Brain (tissue), 1 donor: ENCODE results near the gene METTL14.

DNA sequence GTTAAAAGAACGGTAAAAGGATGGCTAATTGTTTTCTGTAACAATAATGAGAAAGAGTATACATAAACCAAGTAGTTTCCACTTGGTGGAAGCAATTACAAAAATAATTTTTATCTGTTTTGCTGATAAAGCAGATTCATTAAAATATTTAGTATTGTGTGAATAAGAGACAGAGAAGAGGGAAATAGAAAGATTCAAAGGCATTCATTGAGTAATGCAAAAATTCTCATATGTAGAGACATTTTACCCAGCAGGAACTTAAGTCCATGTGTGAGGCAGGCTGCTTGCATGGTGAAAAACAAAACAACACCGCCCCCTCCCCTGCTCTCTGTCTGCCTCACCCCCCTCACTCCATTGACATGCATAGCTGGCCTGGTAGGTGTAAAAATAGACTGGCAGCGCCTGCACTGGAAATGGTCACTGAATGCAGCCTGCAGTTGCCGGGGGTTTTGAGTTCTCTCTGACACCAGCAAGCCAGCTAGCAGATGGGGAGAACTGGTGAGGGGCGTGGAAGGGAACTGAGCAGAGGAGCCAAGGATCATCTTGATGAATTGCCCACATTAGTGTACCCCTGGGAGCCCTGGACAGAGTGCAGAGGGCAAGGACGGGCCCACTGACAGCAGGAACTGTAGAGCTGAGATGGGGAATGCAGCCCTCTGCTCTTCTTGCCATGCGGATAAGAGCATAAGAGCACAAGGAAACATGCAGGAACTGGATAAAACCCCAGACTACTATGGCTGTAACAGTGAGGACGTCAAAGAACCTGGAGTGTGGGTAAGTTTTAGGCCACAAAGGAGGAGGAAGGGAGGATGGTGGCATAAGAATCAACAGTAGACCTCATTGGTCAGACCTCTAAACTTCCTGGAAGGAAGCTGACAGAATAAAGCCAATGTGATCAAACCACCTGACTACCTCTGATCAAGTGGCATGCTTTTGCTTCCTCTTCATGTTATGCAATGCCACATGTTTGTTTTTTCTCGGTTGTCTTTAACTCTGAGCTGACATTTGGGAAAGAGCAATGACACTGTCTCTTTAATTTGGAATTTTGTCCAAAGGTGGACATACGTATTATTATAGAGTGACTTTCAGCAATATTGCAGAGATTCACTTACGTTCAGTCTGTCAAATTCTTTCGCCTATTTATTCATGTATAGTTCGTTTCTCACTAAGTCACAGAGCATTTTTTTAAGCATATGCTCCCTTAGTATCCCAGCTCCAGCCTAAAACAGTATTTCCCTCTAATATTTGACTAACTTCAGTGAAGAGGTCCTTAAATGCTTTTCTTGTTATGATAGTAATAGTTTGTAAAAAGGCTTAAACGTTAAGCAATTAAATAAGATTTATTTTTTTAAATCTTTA, 96.3 kb downstream of the ANK2 start:
- RRBS = no CpG with 5 or more reads among the region's 14 CpGs

GRCh38 chr4:113146656-113147444, 97.4 kb downstream of the ANK2 start:
- RRBS = no CpG with 5 or more reads among the region's 10 CpGs

DNA sequence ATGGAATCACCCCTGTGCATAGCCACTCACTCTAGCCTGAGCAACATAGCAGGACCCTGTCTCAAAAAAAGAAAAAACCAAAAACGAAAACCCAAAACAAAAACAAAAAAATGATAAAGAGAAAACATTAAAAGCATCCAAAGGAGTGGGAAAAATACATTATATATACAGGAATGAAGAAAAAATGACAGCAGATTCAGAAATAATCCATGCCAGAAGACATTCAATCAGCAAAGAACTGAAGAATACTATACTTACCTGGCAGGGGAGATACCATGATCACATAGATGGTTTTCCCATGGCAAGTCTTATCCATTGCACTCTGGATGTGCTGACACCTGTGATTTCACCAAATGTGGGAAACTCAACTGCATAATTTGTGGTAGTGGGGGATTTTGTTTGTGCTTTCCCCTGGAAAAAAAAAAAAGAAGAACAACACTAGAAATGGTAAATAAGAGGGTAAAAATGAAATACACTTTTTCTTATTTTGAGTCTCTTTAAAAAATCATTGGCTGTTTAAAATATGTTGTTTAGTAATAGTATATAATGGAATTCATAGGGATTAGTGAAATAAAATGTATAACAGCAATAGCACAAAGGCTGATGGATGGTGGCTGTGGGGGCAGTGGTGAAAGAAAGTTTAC, 341.3 kb downstream of the CAMK2D start:
- RRBS = no CpG with 5 or more reads among the region's 1 CpG

DNA sequence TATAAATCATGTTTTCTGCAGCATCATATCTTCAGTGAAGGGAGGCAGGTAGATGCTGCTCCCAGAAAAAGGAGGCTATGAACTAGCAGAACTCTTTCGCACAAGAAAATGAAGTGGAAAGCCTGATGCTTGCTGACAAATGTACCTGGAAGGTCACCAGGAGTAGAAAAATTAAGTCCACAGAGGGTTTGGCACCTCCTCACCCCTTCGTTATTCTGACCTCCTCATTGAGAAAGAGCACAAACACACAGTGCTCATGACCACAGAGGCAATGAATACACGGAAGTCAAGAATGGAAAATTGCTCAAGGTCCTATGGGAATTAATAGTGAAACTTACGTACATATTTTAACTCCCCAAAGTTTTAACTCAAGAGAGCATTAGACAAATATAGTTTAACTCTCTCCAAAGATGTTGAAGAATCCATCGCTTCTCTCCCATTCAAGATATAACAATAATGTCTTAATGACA, 83.6 kb upstream of the CAMK2D start:
- RRBS = no CpG with 5 or more reads among the region's 5 CpGs

GRCh38 chr4:114200283-114200623, 220.8 kb upstream of the ARSJ start:
- RRBS = no CpG with 5 or more reads among the region's 3 CpGs

DNA sequence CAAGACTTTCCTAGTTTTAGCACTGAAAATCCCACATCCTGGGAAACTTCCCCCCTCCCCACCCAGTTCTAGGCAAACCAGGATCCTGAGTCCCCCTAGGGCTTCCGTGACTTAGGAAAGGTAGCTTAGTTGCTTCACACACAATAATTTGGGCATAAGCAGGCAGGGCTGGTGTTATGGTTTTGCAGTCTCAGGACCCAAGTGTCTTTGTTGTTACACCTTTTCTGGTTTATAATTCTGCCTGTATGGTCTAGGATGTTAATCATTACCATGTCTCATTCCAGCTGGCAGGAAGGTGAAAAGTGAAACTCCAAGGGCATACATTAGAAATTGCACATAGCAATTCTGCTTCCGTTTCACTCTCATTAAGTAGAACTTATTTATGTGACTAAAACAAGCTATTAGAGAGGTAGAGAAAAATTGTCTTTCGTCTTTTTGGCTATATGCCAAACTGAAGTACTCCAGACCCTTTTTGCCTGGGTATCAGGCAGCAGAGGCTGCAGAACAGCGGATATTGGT, 16.9 kb downstream of the UGT8 start:
- RRBS = no CpG with 5 or more reads among the region's 4 CpGs

DNA sequence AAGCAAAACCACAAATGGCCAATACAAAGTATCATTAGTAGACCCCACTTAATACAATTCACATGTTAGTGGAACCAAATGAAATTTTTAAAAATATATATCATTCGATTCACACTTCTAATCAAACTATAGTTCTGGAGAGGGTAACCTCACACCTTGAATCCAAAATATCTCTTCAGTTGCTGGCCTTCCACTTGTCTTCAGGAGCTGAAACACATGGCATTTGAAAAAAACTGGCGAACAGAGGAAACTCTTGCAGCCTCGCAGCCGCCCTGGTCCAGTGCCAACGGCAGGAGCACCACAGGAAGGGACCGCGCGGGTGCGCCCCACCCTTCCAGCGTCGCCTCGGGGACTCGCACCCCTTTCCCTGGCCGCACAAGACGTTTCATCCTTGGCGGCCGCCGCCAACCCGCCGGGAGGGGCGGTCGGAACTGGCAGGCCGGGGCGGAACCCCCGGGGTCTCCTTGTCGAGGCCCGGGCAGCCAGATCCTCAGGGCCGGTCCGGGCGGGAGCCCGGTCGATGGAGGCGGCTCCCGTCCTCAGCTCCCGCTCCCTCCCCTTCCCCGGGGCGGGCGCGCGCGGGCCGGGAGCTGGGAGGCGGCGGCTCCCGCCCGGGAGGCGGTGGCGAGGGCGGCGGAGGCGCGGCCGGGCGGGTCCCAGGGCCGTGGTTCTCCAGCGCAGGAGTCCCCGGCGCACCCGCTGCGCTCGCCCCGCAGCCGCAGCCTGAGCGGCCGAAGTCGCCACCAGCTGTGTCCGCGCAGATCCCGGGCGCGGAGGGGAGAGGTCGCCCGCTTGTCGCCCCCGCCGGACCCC, 1.1 kb upstream of the NDST3 start:
- RRBS = 1% methylated on average over 29 of the region's 76 CpGs

DNA sequence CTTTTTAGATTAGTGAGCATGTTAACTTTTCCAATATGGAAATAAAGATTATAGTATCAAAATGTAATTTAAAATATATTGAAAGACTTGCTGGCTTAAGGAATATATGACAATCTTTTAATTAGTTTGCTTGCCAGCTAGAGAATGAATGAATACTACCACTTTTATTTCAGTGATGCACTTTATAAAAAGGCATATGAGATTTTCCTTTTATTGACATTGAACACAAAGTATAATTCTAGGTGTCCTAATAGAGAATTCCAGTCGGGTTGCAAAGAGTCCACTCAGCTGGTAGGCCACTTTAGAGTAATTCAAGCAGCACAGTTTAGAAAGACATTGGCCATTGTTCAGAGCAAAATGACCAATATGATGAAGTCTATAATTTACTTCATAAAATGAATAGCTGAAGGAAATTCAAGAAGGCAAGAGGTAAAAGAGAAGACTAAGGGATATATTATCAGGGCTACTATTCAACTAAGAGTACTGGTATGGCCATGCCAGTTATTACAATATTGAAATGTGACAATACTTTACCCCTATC, 85.0 kb downstream of the NDST3 start:
- RRBS = no CpG with 5 or more reads among the region's 1 CpG

GRCh38 chr4:118265343-118266283, 87.2 kb downstream of the PRSS12 start:
- RRBS = 6% methylated on average over 4 of the region's 64 CpGs

DNA sequence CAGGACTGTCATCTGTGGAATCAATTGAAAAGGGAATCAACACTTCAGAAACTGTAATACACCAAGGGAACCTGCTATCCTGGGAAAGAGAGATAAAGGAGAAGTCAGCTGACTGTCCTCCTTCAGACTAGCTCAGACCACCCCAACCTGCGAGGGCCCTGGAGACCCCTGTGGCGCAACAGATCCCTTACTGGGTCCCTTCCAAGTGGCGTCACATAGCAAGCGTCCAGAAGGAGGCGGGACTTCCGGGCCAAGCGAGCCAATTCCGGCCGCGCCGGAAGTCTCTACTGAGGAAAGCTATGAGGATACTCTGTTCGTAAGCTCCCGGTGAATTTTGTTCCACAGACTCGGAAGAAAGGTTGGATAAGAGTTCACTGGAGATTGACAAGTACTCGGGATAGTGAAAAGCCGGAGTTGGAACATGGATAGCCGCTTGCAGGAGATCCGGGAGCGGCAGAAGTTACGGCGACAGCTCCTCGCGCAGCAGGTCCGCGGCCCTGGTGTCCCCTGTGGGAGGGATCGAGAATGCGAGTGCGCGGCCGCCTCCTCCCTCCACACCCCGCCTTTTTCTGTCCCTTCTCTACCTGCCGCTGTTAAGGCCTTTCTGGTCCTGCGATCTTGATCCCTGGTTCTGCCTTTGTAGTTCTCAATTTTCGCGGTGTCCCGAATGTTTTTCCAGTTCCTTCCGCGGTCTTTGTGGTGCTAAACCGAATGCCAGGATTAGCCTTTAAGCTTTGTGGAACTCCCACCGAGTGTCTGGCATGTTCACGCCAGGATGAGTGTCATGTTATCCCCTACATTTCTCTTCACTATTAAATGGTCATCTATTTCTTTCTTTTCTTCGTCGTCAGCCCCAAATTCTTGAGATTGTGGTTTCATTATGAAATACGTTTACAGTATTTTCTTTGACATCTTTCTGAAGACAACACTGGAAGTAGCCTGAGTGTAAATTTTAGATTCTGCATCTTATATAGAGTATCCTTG, at the start of gene METTL14:
Gene METTL14 (plus strand): TSS at position 279 of the 984 bp plus-strand sequence.
- RRBS = 1% methylated on average over 7 of the region's 44 CpGs

DNA sequence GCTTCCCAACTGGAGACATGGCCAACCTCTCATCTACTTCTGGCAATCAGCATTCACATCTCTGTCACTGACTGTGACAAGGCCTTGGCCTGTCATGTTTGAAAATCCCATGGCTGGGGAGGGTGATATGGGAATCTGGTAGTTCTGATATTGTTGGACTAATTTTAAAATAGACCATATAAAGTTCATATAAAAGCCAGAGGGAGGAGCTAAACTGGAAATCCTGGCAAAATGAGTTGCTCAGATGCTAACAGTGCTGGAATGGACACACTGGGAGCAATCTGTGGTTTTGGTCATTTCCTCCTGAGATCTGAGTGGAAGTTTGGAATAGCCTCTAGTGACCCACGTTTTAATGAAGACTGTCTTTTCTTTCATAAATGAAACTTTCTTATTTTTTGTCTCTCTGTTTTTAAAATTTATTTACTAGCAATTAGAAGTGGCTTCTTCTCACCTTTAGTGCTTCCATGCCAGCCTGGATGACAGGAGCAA, 66.4 kb downstream of the METTL14 start:
- RRBS = no CpG with 5 or more reads among the region's 1 CpG

GRCh38 chr4:118826973-118827569, 8.9 kb downstream of the SEC24D start:
- RRBS = no CpG with 5 or more reads among the region's 3 CpGs

DNA sequence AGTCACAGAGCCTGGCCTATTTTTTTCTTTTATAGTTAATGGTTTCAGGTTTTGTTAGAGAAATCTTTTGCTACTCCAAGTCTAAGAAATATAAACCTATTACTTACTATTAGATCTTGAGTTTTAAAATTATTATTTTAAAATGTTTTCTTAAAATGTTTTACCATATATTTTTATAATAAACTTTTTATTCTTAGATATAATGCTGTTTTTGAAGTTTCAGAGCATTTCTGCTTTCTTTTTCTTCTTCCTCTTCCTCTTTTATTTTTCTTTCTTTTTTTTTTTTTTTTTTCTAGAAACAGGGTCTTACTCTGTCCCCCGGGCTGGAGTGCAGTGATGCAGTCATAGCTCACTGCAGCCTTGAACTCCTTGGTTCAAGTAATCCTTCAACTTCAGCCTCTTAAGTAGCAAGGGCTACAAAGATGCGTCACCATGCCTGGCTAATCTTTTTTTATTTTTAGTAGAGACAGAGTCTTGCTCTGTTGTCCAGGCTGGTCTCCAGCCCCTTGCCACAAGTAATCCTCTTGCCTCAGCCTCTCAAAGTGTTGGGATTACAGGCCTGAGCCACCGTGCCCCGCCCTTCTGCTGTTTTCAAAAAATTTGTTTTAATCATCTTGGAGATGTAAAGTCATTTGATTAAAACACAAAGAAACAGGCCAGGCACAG, 27.9 kb downstream of the SYNPO2 start:
- RRBS = no CpG with 5 or more reads among the region's 4 CpGs

DNA sequence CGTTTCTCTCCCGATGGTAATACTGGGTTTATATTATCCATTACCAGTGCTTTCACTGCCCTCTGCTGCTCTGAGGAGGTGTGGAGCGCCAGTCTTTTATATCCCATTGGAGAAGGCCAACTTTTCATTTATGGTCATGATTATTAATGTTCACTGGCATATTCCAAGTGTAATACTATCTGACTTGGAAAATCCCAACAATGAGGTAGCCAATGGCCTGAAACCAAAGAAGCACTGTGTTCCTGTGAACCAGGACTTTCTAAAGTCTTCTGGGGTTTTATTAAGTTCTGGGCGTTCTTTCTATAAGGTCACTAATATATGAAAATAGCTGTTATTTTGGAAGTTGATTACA, 80.7 kb downstream of the SYNPO2 start:
- RRBS = no CpG with 5 or more reads among the region's 4 CpGs

- RRBS = no CpG with 5 or more reads among the region's 1 CpG
Measured at GRCh38 chr4:118984353-118985025, 95.8 kb downstream of the SYNPO2 start.

DNA sequence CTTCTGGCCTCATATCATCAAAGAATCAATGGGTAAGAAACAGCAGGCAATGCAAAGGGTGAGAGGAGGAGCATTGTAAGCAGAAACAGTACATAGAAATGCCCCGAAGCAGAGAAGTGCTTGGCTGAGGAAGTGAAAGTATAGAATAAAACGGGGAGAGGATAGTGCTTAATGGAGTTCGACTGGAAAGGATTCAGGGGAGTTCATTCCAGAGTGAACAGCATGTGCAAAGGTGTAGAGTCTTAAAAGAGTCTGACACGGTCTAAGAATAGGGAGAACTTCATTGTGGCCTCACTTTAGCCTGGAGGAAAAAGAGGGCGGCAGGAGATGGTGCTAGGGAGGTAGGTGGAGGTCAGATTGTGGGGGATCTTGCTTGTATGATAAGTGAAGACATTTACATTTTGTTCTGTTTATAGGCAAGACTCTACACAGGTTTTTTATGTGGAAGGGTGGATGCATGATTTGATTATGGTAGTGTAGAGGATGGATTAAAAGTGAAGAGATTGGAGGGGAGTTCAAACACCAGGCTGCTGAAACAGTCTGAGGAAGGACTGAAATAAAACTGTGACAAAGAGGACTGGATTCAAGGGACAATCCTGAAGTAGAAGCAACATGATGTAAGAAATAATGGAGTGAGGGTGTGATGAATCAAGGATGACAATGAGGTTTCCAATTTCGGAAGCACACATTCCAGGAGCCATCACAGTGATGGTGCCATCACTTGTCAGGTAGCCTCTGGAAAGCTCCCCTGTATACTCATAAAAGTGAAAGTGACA, 103.3 kb downstream of the SYNPO2 start:
- RRBS = no CpG with 5 or more reads among the region's 6 CpGs

DNA sequence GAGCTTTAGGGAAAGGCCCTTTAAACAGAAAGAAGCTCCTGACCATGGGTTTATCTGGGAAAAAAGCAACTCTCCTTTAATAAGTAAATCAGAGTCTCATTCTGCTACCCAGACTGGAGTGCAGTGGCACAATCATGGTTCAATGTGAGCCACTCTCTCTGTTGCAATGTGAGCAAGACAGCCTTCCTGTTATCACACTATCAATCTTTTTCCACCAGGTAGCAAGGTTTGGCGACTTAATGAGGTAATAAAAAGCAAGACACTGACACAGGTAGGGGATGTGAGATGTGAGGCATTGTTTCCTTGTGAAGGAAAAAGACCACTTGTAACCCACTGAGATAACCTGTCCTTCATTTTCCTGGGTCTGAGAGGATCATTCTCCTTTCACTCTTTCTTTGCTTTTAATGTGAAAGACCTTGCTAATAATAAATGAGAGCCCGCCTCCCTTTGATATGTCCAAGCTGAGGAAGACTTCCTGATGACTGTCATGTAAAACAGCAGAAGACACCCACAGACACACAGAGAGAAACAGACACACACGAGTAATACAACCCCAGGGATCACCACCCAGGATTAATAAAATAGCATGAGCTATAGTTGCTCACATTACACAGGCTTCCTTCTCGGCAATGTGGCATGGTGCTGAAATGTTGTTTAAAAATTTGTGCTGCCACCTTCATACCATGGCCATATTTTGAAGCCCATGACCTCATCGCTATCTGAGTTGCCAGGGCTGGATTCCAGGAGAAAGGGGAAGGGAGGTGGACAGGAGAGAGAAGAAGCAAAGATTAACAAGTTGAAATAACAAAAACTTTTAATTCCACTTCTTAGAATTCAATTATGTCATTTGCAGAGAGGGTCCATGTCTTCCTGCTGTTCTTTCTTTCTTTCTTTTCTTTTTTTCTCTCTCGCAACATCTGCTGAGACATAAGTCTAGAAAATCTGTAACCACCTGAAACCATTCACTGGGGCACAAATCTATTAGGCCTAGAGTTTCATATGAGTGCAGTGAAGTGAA, 111.6 kb downstream of the SYNPO2 start:
- RRBS = no CpG with 5 or more reads among the region's 6 CpGs

DNA sequence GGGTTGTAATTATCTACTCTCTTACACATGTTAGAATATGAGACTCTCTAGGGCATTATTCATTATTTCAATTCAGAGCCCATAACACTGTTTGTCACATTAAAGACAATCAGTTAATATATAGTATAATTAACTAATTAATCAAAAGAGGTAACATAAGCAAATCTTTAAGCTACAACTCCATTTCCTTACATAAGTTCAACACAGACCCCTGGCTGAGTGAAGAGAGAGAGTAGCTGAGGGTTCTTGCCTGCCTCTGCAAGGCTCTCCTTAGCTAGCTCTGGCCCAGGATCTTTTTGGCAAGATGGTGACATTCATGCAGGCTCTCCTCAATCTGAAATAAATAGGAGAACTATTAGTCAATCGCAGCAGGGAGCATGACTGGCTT, 122.0 kb downstream of the SYNPO2 start:
- RRBS = no CpG with 5 or more reads among the region's 1 CpG

- RRBS = no CpG with 5 or more reads among the region's 1 CpG
Measured at GRCh38 chr4:119016481-119016946, 119.1 kb upstream of the MYOZ2 start.

GRCh38 chr4:119046774-119047495, 88.7 kb upstream of the MYOZ2 start:
- RRBS = no CpG with 5 or more reads among the region's 6 CpGs